ENCODE data around the gene ATP2C2.

DNA sequence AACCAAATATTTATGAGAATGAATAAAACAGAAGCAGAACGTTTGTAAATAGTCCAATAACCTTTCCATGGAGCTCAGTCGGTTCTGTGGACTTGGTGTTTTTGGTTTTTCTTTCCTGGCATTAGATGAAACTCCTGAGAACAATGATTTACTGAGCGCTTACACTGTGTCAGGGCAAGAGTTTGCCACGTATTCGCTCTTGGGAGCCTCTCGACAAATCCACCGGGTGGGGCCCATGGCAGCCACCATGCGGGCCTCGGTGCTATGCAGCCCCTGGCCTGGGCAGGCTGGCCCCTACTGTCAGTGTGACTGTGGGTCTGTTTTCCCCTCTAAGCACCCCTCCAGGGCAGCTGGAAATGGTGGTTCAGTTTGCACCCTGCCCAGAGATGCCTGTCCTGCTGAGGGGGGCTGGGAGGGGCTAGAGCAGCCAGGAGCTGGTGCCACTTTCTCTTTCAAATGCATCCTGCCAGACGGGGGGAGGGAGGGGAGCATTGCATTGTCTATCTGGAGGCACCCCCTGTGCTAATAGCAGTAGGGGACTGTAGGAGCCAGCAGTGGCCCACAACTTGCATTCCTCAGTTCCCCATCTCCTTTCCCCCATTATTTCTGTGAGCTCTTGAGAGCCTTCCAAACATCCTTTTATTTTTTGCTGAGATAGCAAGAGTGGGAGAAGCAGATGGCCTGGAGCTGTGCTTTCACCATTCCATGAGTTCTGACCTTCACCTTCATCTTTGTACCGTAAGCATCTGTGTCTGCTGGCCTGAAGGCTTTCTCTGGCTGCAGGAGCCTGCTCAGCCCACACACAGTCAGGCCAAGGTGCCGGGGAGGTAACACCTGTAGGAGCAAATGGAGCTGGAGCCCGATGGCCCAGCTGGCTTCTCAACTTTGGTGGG is 5.0 kb downstream of the WFDC1 start:
- RRBS: no CpG with 5 or more reads among the region's 13 CpGs

GRCh38 chr16:84302377-84302566 is 7.6 kb downstream of the WFDC1 start:
- RRBS: no CpG with 5 or more reads among the region's 11 CpGs

GRCh38 chr16:84312620-84313717 is 18.3 kb downstream of the WFDC1 start:
- RRBS: 9% methylated on average over 29 of the region's 64 CpGs

DNA sequence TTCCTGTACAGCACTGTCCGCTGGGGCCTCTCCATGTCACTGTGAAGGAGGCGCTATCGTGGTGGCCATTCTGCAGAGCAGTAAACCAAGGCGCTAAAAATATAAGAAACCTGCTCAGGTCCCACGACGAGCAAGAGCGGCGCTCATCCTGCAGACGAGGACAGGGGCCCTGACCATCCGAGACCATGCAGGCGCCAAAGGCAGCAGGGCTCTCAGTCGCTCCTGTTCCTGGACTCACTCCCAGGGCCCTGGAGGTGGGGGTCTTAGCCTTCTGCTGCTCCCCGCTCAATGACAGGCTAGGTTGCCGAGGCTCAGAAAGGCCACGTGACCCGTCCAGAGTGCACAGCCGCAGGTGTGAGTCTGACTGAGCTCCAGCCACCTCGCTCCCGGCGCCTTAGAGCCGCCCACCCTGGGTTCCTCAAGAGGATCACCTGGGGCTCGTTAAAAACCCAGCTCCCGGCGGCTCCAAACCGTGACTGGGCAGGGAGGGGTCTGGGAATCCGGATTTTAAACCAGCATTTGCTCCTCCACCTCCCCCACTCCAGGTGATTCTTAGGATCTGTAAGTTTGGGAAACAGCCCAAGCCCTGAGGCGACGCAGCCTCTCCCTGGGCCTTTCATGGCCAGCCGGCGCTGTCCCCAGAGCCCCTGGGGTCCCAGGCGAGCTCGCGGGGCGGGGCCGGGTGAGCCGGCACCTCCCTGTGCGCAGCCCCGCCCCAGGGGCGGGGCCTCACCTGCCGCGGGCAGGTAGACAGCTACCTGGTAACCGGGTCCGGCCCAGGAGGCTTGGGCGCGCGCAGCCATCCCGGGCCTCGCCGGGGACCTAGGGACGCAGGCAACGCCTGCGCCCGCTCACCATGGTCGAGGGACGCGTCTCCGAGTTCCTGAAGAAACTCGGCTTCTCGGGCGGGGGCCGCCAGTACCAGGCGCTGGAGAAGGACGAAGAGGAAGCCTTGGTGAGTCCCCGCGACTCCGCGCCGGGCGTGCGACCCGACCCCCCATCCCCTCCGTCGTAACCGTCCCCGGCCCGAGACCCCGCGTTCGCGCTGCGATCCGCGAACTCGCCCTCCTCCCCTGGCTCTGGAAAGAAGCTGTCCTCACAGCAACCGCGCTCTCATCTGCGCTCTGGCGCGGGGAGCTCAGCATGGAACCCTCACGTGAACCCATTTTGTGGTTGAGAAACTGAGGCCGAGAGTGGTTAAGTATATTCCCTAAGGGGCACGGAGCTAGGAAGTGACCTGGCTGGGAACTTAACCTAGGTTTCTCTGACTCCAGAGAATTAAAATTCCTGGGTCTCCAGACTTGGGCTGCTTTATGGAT is at the start of gene ATP2C2:
Gene ATP2C2 (plus strand): TSS at position 779 of the 1,319 bp plus-strand sequence.
- RRBS: 2% methylated on average over 30 of the region's 92 CpGs

GRCh38 chr16:84443450-84443873 is 61.0 kb downstream of the MEAK7 start:
- RRBS: no CpG with 5 or more reads among the region's 11 CpGs

DNA sequence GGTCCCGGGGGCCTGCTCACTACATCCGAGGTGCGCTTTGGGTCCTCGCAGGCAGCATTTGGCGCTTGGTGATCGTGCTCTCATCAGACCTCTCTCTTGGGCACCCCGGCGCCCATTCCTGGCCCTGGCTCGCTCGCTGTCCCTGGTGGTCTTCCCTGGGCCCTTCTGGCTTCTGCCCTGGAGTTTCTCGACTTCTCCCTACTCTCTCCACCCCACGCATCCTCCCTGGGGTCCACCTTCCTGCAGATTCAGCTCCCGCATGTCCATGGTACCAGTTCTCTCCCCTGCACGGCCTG is 863 bp upstream of the MEAK7 start:
- RRBS: 81% methylated on average over 5 of the region's 14 CpGs

DNA sequence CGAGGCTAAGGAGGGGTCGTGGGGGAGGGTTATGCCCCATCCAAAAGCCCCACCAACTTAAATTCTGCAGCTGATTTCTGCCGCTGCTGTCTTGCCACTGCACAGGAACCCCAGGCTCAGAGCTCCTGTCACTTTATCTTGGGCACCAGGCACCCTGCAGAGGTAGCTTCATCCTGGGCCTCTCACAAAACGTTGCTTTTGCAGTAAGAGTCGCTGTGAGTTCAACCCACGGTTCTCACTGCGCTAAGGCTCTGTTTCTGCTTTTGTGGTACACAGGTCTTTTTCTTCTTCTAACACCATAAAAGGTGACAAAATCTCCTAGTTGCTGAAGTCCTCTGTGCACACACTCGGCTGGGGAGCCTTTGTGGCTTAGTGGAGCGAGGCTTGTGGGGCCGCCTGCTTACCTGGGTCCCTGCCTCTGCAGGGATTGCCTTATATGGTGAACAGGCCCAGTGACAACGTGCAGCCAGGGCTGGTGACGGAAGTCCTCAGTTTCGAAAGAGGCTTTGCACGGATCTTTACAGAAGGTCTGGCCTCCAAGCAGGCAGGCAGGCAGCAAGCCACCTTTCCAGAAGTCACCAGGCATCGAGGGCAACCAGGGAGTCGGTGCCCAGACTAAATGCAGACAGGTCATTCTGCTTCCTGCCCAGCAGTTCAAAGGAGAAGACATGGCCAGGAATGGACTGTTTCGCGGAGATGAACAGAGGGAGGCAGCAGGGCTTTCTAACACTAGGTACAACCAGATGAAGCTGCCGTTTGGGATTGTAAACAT is 10.4 kb upstream of the MEAK7 start:
- RRBS: no CpG with 5 or more reads among the region's 19 CpGs

DNA sequence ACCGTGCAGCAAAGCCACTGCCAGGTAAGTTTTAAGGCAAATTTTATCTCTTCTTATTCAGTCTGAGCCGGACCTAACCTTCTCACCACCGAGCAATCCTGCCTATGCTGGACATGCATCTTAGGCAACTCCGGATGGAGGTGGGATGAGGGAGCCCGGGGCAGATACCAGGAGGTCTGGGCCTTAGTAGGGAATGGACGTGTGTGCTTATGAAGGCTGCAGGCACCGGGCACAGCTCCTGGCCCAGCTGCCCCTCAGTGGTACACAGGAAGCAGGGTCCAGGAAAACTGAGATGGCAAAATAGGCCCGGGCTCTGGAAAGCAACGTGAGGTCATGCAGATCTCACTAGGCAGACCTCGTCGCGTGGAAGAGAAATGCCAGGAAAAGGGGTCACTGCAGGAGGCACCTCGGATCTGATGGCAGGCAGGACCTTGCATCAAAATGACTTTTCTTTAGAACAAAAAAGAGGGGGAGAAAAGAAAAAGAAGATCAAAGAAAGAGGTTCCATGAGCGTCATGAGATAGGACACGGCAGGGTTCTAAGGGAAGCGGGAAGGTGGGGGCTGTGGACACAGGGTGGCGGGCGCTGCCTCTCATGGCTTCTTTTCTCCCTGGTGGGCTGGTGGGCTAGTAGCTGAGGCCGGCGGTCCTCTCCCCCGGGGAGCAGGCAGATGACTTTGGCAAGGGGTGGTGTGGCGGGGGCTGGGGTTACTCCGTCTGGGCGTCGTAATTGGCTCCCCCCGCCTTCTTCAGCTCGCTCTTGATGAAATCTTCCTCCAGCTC is 51.5 kb downstream of the COTL1 start:
- RRBS: 81% methylated on average over 7 of the region's 27 CpGs

DNA sequence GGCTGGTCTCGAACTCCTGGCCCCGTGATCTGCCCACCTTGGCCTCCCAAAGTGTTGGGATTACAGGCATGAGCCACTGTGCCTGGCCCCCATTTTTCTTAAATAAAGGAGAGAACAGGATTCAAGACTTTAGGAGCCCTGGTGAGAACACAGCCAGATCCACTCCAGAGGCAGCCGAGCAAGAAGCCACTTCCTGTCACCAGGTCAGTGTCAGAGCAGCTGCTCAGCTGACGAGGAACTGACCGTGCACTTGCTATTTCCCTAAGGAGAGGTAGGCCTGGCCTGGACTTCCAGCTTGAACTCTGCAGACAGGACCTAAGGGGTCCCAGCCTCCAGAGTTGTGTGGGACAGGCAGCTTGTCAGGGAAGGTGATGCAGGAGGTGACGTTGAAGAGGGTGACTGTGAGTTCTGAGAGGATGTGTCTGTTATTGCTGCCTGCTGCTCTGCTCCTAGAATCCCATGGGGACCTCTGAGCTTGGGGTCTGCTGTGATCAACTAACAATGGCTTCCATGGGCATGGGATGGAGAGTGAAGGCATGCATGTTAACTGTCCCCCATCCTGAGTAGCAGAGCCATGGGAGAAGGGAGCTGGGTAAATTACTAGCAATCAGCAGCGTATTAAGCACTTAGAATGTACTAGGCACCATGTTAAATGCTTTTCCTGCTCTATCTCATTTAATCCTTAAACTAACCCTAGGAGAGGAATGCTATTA is 7.0 kb upstream of the KLHL36 start:
- RRBS: no CpG with 5 or more reads among the region's 7 CpGs

- RRBS: no CpG with 5 or more reads among the region's 8 CpGs
These were observed 2.3 kb downstream of the KLHL36 start for GRCh38 chr16:84650607-84651021.

DNA sequence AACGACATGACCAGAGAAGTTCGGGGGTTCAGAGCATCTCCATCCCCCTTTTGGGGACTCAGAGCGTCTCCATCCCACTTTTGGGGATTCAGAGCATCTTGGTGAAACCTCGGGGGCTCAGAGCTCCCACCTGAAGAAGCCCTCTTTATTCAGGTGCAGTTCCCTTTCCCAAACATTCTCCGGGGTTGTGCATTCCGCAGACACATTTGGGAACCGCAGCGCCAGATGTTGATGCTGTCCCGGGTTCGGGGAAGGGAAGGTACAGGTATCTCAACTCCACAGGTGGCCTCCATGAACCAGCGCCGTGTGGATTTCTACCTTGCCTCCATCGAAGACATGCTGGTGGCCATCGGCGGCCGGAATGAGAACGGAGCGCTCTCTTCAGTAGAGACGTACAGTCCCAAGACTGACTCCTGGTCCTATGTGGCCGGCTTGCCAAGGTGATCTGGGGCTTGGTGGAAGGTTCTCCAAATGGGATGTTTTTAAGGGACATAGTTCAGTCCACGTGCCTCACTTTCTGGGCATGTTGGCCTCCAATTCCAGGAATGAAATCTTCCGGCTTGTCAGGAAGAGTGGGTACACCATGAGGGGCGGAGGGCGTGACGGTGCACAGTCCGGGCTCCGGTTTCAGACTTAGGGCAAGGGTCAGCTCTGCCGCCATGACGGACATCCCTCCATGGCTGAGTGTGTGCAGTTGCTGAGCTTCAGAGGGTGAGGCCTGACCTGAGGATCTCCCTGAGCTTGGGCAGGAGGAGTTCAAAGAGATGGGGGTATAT is 11.4 kb downstream of the KLHL36 start:
- RRBS: 93% methylated on average over 14 of the region's 29 CpGs

DNA sequence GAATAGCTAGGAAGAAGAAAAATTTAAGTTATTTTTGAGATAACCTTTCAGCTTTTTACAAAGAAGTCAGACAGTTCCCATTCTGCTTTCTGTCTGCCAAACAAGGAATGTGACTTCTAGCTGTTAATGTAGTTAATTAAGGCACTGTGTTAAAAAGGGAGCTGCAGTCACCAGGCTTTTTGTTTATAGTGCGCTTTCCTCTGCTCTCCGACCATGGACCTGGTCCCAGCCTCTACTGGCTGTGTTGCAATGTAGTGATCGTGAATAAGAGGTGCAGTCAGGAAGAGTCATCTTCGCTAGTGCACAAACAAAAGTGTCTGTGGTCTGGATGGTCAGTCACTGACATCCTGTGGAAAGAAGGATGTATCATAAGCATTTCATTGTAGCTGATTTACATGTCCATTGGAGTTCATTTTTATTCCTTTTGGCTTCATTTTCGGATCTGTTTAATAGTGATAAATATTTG is 39.9 kb downstream of the USP10 start:
- RRBS: no CpG with 5 or more reads among the region's 5 CpGs

- RRBS: no CpG with 5 or more reads among the region's 8 CpGs
These were observed 51.6 kb downstream of the USP10 start for GRCh38 chr16:84751331-84751856.

DNA sequence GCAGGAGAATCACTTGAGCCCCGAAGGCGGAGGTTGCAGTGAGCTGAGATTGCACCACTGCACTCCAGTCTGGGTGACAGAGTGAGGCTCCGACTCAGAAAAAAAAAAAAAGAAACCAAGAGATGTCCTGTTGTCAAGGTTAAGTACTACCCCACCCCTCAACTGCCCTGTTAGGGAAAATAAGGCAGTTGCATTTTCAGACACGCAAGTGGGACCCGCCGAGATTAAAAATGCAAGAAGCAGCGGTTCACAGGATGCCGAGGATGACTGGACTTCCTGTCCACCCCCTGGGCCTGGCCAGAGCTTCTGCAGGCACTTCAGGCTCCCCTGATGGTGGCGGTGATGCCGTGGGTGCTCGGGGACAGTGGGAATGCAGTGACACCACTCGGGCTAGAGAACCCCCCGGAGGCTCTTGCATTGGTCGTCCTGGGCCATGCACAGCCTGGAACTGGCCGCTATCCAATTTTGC is 13.6 kb upstream of the CRISPLD2 start:
- RRBS: no CpG with 5 or more reads among the region's 15 CpGs

DNA sequence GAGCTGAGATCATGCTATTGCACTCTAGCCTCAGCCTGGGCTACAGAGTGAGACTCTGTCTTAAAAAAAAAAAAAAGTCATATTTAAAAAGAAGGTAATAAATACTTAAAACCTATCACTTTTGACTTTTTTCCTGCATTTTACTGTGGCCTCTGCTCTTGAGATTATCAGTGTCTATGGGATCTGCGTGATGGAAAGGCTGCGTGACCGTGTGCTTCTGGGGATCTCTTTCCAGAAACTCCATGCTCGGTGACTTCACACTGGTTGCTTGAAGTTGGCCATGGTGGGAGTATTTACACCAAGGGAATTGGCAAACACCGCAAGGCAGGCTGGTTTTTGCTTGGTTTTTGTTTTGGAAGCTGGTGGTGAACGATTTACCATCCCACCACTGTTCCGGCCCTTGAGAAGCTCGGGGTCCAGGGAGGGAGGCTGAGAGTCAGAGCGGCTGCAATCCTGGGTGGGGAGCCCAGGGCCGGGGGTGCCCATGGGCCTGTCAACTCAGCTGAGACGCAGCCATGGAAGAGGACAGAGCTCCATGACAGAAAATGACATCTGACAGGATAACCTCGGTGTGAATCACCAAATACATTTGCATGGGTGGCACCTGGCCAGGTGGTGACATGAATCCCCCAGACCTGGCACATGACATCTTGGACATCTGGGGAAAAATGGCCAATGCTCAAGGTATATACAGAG is 11.0 kb downstream of the CRISPLD2 start:
- RRBS: 93% methylated on average over 4 of the region's 12 CpGs

DNA sequence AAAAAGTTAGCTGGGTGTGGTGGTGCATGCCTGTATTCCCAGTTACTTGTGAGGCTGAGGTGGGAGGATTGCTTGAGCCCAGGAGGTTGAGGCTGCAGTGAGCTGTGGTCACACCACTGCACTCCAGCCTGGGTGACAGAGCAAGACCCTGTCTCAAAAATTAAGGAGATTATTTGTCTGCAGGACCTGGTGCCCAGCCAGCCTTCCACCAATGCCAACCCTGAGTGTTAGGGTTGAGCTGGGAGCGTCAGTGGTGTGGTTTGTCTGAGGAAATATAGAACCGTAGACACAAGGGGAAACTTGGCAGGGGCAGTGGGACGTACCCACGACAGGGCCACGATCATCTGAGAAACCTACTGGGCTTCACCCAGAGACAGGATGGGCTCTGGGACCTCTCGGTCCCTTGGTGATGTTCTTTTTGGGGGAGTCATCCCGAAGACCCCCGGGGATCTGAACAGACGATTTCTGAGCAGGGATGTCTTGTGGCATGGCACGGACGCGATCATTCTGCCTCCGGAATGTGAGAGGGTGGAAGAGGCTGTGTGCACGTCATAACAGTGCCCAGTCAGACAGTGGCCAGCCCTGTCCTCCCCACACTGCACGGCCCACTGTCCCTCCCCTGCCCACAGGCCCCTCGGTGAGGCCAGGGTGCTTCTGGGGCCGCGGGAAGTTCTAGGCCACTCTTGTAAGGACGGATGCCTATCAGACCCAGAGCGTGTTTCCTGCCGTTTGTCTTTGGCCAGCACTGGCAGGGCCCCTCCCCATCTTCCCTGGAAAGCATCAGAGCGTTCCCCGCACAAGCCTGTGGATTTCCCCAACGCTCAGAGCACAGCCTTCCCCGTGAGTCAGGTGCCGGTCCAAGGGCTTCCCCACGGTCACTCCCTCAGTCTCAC is 33.4 kb downstream of the CRISPLD2 start:
- RRBS: 95% methylated on average over 6 of the region's 27 CpGs

DNA sequence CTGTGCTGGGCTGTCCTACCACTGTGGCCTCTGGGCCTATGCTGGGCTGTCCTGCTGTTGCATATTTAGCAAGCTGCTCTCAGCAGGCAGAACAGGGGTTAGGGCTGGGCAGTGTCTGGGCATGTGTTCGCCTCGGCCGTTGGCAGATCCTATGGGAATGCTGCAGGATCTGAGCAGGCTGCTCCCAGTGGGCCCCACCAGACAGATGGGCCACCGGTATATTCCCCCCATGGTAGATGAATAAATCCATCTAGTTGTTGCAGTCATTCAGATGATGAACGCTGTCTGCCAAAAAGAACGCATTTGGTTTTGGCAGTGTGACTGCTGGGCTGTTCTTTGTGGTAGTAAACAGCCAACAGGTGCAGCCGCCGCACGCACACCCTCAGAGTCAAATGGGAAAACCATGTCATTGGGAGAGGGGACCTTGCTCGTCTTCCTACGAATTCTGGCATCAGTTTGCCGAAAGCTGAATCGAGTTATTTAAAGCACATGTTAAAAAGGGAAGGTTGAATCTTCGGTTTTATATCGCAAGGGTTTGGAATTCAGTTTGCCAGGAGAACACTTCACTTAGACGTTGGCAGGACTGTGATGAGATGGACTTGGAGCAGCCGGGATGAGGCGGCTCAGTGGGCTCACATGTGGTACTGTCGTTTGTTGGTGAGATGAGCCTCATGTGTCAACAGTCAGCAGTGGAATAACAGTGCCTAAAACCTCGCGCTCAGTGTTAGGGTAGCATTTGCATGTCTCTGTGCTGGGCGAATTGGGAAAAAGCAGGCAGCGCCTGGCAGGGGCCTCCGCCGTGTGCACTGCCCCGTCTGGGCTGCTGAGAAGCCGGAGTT is 49.4 kb downstream of the CRISPLD2 start:
- RRBS: no CpG with 5 or more reads among the region's 27 CpGs

DNA sequence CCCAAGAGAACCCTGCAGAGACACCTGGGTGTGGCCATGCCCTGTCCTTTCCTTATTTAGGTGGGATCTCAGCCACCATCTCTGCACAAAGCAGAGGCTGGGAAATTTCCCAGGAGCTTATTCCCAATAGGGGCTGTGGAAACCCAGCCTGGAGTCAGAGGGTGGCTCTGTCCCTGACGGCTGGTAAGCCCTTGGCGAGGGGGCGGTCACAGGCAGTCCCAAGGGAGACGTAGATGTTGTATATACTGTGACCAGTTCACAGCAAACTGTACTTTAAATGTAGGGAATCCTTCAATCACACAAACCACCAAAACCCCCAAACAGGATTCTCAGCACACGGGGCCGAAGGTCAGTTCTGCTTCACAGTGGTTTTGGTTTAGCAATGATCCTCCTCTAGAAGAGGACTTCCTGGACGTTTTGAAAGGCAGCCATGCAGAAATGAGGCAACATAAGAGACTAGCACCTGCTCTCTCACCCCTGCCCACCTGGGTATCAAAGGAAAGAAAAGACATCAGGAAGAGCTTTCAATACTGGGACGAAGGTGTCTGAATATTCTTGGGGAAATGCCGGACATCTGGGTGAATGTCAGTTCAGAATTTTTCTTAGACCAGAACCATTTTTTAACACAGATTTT is 74.0 kb downstream of the CRISPLD2 start:
- RRBS: no CpG with 5 or more reads among the region's 9 CpGs

GRCh38 chr16:85046841-85047766 is 19.5 kb downstream of the KIAA0513 start:
- RRBS: no CpG with 5 or more reads among the region's 17 CpGs

DNA sequence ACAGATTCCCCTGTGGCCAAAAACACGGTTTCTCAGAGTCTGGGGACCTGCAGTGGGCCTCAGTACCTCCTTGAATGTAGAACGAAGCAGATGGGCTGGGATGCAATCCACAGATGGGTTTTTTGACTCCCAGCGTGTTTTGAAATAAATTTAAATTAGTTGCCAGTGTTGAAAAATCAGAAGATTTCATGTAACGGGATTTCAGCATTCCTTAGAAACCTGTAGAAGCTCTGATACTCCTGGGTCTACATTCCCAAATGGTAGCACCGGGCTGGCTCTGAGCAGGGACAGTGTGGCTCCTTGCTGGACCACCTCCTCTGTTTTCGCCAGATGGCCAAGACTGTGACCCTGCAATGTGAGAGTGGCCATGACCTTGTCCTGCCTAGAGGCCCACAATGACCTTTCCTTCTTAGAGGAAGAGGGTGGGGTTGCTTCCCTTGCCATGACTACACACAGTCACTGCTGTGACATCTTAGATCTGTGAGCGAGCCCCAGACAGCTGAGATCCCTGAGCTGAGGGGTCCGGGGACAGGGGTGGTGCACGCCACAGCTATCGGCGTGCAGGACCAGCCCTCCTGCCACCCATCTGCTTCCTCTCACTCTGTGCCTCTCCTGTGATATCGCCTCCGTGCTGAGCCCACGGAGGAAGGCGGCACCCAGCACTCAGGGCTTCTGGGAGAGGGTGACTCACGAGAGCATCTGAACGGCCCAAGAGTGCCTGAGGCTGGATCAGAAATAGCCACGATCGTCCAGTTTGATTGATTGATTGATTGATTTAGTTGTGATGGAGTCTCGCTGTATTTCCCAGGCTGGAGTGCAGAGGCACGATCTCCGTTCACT is 35.1 kb downstream of the KIAA0513 start:
- RRBS: no CpG with 5 or more reads among the region's 22 CpGs

All from retinal pigment epithelial cell (primary cell).